ENCODE results near the genes NBPF6, GPSM2, CFAP276, PSRC1, AMIGO1 and GSTM2.

- RRBS: no CpG with 5 or more reads among the region's 6 CpGs
These were observed at the start of gene NBPF6 for GRCh38 chr1:108450099-108450475. NBPF6 (plus strand) TSS chr1:108450343.

GRCh38 chr1:108698256-108699045 lies 6.3 kb downstream of the PRPF38B start:
- RRBS: no CpG with 5 or more reads among the region's 7 CpGs

DNA sequence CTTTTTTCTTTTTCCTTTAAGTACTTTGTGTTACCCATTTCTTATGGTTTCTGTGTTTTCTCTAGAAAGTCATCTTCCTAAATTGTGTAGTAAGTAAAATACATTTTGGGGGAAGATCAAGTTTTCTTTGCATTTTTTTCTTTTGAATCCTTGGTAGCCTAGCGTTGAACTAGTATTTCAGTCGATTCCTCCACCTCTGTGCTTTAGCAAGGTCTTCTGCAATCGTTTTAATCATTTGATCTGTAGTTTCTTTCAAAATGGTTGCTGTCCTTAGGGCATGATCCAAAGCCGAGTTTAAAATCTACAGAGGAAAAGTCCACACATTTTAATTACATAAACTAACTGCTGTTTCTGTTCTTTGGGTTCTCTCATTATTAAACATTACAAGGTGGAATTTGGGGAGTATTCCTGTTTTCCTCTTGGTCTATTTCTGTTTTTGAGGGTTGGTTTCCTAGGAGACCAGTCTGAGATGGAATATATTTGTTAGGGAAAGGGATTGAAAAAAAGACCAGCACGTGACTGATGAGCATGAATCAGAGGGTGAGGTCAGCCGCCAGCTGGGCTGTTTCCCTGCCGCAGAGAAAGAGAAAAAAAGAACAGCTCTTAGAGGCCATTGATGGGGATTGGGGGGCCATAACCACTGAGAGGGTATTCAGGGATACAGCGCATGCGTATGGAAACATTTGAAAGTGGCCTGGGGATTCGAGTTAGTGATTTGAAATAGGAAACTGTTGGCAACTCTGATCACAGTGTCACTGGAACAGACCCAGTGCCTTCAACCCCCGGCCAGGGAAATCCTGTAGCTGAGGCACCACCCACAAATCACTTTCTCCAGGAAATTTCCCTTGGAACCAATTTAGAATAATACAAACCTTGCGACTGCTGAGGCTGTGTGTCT lies 40.6 kb downstream of the AKNAD1 start:
- RRBS: no CpG with 5 or more reads among the region's 12 CpGs

GRCh38 chr1:108876702-108877817 lies at the start of gene GPSM2:
GPSM2 (plus strand) TSS chr1:108876985.
- RRBS: 1% methylated on average over 30 of the region's 86 CpGs

GRCh38 chr1:109099839-109100768 lies 9.5 kb downstream of the TMEM167B start:
- RRBS: 0% methylated on average over 13 of the region's 82 CpGs

DNA sequence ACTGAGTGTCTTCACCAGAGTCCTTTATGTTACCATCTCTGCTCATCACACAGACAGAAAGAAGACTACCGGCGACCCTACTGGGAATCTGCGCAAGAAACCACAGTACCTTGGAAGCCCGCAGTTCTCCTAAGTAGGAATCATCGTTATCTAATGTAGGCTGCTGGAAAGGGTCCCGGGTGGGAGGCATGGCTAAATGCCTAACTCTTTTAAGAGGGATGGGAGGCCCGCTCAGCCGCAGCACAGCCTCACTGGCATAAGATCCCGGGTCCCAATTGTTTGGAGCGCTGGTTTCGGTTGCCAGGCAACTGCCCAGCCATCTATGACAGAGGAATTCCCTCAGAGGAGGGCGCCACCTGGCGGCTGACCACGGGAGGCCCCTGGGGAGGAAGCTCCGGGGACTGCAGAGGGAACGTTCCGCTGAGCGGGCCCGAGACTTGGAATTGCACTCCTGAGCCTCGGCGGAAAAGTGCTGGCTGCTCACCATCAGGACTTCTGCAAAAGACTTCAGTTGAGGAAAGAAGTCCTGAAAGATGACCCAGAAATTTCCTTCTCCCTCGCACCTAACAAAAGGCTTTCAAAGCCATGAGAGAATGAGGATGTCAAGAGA lies at the start of gene CFAP276:
TSS of gene CFAP276 (minus strand) at position 258 of the 610 bp plus-strand sequence.
- RRBS: 27% methylated on average over 7 of the region's 22 CpGs

DNA sequence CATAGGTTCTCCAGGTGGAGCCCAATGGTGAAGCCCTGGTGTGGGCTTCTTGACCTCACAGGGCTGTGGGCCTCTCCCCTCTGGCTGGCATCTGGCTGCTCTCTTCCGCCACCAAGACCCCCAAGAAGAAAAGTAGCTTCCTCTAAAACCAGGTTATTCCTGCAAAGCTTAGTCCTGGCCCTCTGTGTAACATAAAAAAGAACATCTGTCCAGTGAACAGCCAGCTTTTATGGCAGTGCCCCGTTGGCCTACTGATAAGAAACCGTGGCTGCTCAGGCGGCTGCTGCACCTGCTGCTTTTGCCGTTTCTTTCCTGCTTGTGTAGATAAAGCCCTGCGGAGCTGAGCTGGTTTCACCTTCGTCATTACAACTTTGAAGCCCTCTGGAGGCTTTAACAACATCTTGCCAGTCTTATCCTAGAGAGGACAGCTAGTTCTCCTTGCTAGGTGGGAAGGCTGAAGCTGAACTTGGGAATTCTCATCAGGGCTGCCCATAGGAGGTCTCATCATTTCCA lies 20.5 kb downstream of the ELAPOR1 start:
- RRBS: no CpG with 5 or more reads among the region's 7 CpGs

- RRBS: no CpG with 5 or more reads among the region's 10 CpGs
These were observed 26.9 kb upstream of the SARS1 start for GRCh38 chr1:109186720-109187259.

GRCh38 chr1:109197784-109198821 lies 15.6 kb upstream of the SARS1 start:
- RRBS: no CpG with 5 or more reads among the region's 6 CpGs

DNA sequence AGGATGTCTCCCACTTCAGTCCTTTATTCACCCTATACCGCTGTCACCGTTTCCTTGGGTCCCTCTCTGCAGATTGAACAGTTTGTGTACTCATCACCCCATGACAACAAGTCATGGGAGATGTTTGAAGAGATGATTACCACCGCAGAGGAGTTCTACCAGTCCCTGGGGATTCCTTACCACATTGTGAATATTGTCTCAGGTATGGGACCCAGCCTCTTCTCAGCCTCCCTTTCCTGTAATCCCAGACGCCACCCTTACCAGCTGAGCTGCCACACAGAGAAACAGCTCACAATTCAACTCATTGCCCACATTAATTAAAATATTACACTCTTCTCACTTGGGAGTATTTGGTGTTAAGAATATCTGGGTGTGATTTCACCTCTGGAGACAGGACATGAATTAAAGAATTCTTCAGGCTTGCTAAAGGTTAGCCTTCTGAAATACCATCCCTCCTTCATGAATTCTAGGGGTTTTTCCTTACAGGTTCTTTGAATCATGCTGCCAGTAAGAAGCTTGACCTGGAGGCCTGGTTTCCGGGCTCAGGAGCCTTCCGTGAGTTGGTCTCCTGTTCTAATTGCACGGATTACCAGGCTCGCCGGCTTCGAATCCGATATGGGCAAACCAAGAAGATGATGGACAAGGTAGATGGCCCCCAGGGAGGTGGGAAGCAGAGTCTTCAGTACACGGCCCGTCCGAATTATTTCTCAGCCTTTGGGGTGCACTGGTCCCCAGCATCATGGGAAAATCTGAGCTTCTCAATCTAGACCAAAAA lies 13.2 kb upstream of the CELSR2 start:
- RRBS: 96% methylated on average over 5 of the region's 14 CpGs

DNA sequence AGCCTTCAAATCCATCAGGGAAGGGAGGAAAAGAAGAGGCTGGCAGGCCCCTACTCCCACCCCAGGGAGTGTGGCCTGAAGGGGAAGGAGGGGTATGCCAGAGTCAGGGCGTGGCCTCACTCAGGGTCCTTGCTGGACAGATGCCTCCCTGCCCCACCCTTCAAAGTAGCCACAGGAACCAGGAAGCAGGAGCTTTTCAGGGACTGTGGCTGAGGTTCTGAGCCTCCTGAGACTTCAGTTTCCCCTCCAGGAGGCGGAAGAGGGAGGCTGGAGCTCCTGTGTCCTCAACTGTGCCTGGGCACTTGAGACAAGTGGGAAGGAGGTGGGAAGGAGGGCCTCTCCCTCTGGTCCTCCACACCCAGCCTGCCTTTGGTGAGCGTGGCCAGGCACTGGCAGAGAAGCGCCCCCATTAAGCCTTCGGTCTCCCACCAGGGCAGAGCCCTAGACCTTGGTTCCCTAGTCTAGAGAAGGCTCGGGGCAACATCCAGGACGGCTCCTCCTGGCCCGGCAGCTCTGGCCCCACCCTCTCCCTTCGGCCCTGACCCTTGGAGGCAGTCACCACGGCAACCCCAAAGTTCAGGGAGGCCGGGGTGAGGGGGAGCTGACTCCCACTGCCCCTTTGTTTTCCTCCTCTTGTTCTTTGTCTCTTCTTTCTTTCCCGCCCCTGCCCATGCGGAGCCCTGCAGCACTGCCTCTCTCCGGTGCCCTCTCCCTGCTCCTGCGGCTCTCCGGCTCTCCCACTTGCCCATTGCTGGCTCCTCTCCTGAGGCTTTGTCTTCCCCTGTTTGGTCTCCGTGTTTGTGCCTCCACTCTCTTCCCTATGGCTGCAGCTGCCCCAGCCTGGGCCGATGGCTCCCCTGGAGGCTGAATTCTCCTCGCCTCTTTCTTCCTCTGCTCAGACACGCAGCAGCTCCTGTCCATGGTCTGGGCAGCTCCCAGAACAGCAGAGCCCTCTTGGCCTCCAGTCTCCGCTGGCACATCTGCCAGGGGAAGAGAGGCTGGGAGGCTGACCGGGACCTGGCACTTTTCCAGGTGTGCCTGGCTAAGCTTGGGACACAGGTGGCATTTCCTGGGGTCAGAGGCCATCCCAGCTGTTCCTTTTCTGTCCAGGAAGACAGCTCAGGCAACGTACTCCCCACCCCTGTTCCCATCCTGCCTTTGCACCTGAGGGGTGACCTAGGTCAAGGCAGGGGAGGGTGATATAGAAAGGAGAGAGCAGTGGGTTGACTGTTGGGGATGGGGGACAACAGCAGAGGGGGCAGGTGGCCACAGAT lies 5.7 kb downstream of the CELSR2 start:
- RRBS: 51% methylated on average over 6 of the region's 23 CpGs

DNA sequence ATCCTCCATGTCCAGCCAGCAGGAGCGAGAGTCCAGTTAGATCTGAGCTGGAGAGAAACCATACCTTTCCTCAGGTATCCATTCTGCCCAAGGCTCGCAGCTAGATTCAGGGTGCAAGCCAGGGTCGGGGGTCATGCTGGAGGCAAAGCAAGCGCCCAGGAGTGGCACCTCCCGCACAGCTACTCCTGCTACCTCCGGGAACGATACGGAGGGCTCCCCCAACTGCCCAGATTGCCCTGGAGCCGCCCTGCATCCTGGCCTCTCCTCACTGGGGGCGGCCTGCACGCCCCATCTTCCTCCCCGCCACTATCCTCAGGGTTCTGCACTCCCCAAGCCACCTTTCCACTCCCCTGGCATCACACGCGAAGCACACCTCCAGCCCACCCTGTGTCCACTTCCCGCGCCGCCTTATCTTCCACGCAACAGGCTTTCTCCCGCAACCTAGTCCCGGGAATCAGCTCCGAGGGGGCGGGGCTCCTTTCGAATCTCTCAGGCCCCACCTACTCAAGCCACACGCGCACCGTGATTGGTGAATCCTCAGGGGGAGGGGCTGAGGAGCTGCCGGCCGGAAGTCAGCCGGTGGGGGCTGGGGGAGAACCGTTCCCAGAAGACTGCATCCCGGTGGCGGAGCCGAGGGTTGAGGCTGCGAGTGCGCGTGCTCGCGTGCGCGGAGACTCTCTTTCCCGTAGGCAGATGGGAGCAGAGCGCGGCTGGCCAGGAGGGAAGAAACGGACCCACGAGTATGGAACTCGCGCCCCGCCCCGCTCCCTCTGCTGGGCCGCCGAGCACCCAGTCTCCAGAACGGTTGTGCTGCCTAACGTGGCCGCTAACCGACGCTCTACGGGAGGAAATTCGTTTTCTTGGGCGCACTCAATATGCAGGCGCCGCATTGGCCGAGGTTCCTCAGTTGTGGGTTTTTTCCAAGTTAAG lies at the start of gene PSRC1:
TSS of gene PSRC1 (minus strand) at position 456 of the 930 bp plus-strand sequence.
- RRBS: no CpG with 5 or more reads among the region's 62 CpGs

DNA sequence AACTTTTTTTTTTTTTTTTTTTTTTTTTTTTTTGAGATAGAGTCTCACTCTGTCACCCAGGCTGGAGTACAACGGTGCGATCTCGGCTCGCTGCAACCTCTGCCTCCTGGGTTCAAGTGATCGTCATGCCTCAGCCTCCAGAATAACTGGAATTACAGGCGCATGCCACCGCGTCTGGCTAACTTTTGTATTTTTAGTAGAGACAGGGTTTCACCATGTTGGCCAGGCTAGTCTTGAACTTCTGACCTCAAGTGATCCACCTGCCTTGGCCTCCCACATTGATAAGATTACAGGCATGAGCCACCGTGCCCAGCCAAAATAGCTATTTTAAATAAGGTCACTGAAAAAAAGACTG lies 2.5 kb downstream of the SORT1 start:
- RRBS: no CpG with 5 or more reads among the region's 9 CpGs

GRCh38 chr1:109396659-109397381 lies 898 bp downstream of the SORT1 start:
- RRBS: no CpG with 5 or more reads among the region's 14 CpGs

GRCh38 chr1:109509446-109510164 lies at the start of gene AMIGO1:
AMIGO1 (minus strand) TSS chr1:109509727.
- RRBS: 2% methylated on average over 67 of the region's 85 CpGs

GRCh38 chr1:109667683-109668606 lies at the start of gene GSTM2:
GSTM2 (plus strand) TSS chr1:109668057.
- RRBS: no CpG with 5 or more reads among the region's 41 CpGs

DNA sequence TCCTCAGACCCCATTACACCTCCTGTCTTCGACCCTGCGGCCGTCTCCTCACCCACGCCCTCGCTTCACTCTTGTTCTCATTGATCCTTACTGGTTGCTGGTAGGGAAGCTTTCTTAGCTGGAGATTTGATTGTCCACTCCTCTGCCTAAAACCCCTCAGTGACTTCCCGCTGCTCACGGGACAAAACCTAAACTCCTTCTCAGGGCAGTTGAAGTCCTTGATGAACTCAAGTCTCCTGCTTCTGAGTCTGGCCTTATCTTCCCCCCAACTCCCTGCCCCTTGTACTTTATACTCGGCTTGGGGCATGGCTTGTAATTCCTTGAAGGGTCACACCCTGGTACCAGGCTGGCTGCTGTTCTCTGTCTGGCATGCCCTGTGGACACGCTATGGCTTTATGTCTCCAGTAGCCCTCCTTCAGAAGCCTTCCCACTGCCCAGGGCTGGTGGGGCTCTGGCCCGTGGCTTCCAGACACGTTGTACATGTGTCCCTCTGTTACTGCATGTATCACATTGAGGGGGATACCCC lies 2.4 kb upstream of the EPS8L3 start:
- RRBS: no CpG with 5 or more reads among the region's 11 CpGs

- RRBS: no CpG with 5 or more reads among the region's 6 CpGs
These were observed 7.5 kb upstream of the AHCYL1 start for GRCh38 chr1:109977145-109977343.

- RRBS: no CpG with 5 or more reads among the region's 3 CpGs
These were observed 22.9 kb downstream of the AHCYL1 start for GRCh38 chr1:110007271-110007959.

DNA sequence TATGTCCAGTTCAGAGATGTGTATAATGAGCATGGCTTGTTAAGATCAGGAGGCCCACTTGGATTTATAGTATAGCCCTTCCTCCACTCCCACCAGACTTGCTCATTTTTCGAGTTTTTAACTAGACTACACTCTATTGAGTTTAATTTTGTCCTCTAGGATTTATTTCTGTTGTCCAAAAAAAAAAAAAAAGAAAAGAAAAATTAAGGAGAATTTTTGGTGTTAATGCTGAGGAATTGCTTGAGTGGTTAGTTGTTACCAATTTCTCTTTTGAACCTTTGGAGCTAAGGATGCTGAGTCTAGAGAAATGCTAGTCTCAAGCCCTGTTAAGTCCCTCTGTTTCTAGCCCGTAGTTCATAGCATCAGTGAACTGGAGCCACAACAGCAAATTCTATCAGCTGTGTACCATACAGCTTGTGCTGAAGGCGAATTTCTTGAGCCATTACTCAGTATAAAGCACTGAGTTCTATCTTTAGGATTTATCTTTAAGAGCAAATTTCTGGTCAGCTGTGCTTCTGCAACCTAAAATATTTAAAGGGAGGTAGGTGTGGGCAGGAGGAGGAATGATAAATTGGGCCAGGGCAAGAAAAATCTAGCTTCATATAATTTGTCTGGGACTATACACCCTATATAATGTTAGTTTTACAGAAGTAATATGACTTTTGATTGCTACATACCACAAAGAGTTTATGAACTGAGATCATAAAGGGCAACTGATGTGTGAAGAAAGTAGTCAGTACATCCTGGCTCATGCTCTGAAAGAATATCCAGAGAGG lies 12.0 kb upstream of the STRIP1 start:
- RRBS: no CpG with 5 or more reads among the region's 3 CpGs

Measured in AG08470 (cell line).